Colic lymph node (tissue), 1 donor: ENCODE measurements around a stretch of chr1.

GRCh38 chr1:209884623-209885275 lies 53.3 kb upstream of the SYT14 start:
- PRO-cap = no peak

DNA sequence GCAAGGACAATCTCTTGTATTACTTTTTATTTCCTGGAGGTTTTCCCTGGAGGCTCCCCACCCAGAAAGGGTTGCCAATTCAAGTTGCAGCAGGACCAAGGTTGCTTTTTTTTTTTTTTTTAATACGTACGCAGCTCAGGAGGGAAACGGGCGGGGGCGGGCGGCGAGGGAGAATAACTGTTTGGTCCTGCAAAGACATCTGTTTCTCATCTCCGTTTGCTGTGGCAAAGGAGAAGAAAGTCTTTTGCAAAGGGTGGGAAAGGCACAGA lies 602 bp upstream of the SERTAD4 start:
- PRO-cap = no peak

GRCh38 chr1:210239823-210240173 lies 7.2 kb downstream of the SERTAD4 start:
- PRO-cap = no peak

GRCh38 chr1:210294960-210295398 lies 33.7 kb upstream of the HHAT start:
- PRO-cap = no peak

DNA sequence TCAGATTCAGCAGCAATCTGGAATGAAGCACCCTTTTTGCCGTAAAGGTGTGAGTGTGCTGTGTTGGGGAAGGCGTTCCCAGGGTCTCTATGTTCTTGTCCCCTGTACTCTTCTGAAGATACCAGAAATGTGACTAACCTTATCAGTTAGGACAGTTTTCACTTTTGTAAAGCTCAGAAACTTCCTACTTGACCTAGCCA lies 34.2 kb downstream of the HHAT start:
- PRO-cap = no peak

DNA sequence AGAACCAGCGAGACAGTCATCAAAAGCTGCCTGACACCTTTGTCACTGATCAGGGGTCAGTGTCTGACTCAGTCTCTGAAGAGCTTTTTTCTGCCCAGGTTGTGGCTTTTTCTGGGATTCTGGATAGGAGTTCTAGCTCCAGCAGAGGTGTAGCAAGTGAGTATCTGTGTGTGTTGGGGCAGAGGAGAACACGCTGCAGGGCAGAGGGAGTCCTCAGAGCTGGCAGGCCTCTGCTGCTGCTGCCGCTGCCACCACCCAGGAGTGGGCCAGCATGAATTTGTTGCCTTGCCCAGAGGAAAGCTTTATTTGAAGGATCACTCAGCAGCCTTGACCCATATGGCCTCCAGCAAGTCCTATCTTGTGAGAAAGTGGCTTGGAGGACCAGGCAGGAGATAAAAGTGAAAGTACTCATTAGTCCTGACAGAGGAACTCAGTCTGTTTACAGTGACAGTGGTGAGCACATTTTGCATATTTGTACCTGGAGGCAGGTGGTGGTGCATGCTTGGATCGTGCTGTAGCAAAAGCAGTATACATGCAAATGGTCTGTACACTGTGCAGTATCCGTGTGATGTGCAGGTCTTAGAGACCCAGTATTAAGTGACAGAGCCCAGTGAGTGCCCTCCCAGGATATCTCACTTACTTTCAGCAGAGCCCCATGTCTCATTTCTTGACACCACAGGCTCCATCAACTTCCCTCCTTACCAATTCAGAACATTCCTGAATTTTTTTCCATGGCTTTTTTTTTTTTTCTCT lies 3.2 kb downstream of the TRAF5 start:
- PRO-cap = bidirectional peak, plus-strand start at position 557 of the sequence, minus-strand start at position 446 of the sequence

- PRO-cap = no peak
Measured at GRCh38 chr1:211336755-211337802, 10.4 kb downstream of the TRAF5 start.

- PRO-cap = no peak
Measured at GRCh38 chr1:211345675-211346099, 19.1 kb downstream of the TRAF5 start.

DNA sequence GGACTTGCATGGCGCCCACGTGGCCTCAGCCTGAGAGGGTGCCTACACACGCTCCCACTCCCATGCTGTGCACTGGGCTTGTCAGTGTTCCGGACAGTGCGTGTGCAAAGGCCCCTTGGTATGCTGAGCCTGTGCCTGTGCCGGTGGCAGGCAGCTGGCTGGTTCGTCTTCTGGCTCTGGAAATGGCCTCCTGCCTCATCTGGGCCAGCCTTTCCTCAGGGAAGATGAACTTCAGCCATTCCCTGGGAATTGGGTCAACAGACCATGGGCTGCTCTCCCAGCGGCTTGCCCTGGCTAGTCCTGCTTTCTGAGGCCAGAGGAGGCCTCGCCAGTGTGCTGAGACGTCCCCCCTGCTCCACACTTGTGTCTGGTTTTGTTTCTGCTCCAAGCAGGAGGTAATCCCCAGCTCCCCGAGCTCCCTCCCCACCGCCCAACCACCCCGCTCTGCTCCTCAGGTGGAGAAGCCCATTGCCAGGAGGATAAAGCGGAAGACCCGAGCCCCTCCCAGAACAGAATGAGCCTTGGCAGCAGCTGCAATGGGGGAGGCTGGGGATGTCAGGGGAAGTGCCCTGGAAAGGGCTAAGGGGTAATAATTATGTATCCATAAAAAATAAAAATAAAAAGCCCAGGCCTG lies 32.6 kb upstream of the RD3 start:
- PRO-cap = no peak

DNA sequence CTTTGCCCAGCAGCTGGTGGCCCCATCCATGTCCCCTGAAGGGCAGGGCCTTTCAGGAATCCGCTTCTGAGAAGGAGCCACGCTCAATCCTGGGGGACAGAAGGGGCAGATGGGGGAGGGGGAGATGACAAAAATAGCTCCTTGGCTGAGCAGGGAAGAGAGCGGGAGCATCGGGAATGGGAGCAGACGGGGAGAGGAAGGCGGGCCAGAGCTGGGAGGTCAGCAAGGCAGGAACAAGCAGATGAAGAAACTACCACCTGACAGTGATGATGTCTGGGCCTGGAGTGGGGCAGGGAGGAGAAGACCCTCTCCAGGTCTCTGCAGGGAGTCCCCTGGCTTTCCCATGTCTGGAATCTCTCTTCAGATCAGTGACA lies 40.6 kb downstream of the SLC30A1 start:
- PRO-cap = no peak

- PRO-cap = no peak
Measured at GRCh38 chr1:211570680-211571192, 8.2 kb downstream of the SLC30A1 start.

DNA sequence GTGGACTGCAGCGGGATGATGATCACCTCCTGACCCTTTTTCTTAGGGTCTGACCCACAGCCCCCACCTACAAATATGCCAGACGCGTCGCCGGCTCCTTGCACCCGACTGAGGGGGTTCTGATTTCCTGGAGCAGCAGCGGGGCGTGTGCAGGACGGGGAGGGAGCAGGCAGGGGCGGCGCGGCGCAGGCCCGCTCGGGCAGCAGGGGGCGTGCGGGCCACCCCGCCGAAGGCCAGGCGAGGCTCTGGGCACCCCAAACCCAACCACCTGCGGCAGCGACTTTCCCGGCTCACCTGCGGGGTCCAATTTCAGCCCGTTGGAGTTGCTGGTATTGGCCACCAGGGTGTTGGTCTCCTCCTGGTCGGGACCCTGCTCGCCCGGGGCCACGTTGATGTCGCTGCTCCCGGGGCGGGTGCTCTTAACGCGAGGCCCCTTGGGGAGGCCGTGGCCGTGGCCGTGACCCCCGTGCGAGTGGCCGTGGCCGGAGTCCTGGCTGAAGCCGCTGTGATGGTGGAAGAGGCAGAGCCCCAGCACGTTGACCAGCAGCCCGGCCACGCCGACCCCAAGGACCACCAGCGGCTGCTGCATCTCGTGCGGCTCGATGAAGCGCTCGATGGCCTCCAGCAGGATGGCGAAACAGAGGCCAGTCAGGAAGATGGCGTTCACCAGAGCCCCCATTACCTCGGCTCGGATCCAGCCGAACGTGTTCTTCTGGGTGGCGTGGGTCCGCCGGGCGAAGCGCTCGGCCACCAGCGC lies 1.1 kb downstream of the SLC30A1 start:
- PRO-cap = bidirectional peak, plus-strand start at position 229 of the sequence, minus-strand start at position 110 of the sequence

DNA sequence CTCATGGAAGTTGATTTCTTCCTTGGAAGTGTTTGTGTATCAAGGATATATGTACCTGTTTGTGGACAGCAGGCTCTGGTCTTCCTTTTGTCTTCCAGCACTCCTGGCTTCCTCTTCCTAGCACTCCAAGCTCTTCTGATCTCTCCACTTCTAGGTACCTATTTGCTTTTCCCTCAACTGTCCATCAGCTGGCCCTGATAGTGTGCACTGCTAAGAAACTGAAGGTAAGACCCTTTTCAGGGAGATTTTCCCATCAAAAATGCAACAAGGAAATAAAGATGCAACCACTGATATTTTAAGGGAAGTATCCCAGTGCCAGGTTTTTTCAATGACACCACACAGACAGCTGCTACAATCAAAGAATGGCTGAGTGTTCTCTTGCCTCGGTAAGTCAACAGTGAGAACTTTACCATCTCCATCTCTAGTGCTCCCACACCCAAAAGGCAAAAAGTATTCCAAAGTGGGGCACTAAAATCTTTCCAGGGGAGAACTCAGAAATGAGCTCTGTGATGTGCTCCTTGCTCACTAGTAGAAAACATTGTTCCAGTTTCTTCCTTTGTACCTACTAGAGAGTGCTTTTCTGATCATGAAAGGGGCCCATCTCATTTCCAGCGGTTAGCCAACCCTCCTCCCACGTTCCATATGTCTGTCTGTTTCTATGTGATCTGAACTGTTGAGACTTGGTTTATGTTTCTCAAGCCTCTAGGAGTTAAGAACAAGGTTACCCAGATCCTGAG lies 67.5 kb upstream of the NEK2 start:
- PRO-cap = no peak

DNA sequence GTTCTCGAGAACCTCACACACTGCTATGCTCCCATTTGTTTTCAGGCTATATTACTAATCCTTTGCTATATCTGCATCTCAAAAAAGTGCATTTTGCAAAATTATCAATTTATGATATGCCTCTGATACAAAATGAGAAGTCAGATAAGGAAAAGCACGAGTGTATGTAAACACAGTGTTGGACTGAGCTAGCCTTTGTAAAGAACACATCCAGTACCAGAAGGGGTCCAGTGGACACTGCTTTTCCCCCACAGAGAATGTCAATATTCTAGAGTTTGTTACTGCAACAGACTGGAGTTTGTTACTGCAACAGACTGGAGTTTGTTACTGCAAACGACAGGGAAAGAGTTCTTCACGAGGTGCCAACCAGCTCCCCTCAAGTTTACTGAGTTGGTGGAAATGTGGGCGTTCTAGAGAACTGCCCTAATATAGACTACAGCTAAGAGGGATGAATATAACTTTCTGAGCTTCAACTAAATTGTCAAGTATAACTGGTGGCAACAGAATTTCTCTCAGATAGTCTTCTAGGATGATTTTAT lies 73.7 kb upstream of the NEK2 start:
- PRO-cap = no peak

GRCh38 chr1:211944510-211945426 lies 90.6 kb downstream of the INTS7 start:
- PRO-cap = no peak

DNA sequence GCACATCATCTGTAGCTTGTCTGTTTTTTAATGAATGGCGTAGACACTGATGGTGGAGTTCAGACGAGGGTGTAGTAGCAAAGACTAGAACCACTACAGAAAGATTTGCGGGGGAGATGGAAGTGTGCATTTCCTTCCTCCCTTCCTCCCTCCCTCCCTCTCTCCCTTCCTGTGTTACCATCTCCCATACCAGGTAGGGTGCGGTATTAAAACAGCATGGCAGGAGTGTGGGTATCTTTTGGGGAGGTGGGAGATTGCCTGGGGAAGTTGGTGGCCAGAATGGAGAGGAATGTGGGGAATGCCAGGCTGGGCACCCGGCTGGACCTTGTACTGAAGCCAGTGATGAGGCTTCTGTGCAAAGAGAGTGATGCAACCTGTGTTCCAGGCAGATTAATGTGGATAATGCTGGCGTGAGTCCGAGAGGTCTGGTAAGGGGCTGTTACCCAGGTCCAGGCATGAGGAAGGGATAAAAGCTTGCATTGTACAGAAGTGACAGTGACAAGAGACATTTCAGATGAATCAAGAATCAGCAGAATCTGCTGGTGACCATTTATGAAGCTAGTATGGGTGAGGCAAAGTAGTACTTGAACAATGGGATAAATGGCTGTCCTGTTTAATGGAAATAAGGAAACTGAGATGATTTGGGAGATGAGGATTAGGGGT lies 30.3 kb upstream of the PPP2R5A start:
- PRO-cap = no peak

DNA sequence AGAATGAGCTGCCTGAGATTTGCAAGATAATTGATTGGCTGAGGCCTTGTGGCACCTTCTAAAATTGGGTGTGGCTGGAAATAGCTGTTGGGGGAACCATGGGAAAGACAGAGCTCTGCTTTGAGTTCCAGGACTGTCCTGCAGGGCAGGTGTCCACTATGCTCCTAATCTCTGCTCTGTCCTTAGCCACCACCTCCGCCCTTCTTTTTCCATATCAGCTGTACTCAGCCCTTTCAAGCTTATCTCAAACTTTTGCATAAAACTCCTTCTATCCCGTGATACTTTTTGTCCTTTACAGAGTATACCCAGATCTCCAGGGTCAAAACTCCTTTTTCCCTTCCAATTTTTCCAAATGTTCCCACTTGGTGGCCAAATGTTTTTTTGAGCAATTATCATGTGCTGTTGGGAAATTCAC lies 23.7 kb upstream of the PPP2R5A start:
- PRO-cap = no peak

DNA sequence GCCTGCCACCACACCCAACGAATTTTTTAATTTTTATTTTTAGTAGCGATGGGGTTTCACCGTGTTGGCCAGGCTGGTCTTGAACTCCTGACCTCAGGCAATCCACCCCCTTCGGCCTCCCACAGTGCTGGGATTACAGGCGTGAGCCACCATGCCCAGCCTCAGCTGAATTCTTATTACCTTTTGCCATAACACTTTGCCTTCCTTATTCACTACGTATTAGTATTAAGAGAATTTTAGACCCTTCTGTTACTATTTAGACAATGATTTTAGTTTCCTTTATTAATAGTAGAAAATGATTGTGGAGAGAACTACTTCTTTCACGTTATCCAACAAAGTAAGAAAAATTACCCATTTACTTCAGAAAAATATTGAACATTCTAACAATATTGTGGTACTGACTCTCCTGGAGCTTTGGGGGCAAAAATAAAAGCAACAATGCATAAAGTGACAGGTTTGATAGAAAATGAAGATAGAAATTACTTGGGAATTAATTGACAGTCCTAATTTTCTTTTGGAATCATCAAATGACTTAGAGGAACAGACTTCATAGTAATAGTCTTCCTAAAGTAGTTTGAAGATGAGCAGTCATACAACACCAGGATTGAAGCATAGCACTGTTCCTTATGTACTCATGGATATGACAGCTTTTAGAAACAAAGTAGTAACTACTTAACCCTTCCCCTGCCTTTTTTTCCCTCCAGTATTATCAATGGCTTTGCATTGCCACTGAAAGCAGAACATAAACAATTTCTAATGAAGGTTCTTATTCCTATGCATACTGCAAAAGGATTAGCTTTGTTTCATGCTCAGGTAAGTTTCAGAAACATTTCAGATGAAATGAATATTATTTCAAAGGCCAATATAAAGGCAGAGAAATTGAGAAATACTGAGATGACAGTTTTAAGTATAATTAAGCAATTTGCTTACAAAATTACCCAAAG lies 62.7 kb downstream of the PPP2R5A start:
- PRO-cap = no peak

- PRO-cap = no peak
Measured at GRCh38 chr1:212348966-212349566, 63.9 kb downstream of the PPP2R5A start.

DNA sequence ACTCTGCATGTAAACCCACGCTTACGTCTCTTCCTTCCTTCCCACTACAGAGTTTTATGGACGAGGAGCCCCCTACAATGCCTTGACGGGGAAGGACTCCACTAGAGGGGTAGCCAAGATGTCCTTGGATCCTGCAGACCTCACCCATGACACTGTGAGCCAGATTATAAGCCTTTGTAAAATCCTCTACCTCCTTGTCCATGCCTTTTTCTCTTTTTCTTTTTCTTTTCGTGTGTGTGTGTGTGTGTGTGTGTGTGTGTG lies 11.5 kb downstream of the NENF start:
- PRO-cap = no peak